Measurements from ENCODE around the genes KCNIP2 and ARMH3.

GRCh38 chr10:101781262-101781811 lies 1.9 kb downstream of the NPM3 start:
- PRO-cap, result no peak
- RAMPAGE, long total RNA, result no peak

GRCh38 chr10:101828736-101829188 lies 10.5 kb upstream of the OGA start:
- PRO-cap, result no peak
- RAMPAGE, long total RNA, result no peak

- PRO-cap, result no peak
- RAMPAGE, long total RNA, result no peak
Measured at GRCh38 chr10:101843401-101844334, at the start of gene KCNIP2. Gene KCNIP2, minus strand, starts transcription at chr10:101843800.

- PRO-cap, result no peak
- RAMPAGE, long total RNA, result no peak
Measured at GRCh38 chr10:101939189-101939655, 95.6 kb upstream of the KCNIP2 start.

DNA sequence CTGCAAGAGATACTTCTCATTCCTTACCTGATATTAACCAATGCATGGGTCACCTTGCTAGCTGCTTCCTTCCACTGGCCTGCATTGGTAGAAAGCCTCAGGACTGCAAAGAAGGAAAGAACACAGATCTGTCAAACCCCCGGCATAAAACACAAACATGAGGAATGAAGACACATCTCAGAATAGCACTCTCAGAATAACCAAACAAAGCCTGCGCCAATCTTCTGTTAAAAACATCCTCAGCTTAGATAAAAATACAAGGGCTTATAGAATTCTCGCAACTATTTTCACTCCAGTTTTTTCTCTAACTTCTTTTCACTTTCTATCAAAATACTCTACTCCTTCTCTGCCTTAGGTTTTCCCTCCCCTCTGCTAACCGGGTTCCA lies 96.2 kb upstream of the KCNIP2 start:
- PRO-cap, result no peak
- RAMPAGE, long total RNA, result no peak

GRCh38 chr10:102055510-102056499 lies at the start of gene ARMH3:
Gene ARMH3, minus strand, starts transcription at chr10:102056173.
- PRO-cap, result unidirectional peak, minus-strand start at chr10:102055963; bidirectional peak, plus-strand start at chr10:102056338, minus-strand start at chr10:102056139
- RAMPAGE, long total RNA, result no peak

DNA sequence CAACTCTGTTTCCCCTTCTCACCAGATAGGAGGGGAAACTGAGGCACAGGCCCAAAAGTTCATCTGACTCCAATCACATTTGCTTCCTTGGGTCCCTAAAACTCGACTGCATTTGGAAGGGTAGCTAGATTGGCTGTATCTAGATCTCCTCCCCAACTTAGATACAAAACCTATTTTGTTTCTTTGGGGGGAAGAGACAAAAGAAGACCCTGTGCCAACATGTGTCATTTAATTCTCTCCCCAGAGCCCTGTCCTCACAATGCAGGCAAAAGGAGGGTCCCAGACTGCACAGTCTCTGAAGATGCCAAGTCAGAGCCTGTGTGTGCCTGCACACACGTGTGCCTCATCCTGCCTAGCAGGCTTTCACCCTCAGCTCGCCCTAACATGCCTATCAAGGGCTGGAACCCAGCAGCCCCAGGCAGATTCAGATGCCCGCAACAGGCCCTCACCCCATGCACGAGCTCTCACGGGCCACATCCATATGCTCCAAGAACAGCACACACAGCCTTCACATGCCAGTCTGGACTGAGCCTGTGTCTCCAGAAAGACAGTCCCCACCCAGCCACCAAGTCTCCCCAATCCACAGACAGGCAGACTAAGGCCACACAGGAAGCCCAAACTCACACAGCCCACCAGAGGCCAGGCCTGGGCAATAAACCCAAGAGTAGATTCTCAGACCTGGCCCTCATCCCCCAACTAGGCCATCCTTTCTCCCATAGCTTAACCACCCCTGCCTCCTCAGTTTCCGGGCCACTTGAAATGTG lies 7.0 kb downstream of the LDB1 start:
- PRO-cap, result no peak
- RAMPAGE, long total RNA, result no peak

GRCh38 chr10:102132212-102132742 lies 563 bp upstream of the PPRC1 start:
- PRO-cap, result no peak
- RAMPAGE, long total RNA, result no peak

DNA sequence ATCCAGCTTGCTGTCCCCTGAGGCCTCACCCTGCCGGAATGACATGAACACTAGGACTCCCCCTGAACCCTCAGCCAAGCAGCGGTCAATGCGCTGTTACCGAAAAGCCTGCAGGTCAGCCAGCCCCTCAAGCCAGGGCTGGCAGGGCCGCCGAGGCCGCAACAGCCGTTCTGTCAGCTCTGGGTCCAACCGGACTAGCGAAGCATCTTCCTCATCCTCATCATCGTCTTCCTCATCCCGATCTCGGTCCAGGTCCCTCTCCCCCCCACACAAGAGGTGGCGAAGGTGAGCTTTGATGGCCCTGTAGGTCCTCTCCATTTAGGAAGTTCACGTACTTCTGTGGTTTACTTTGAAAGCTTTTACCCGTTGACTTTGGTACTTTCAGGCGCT lies 5.1 kb upstream of the NOLC1 start:
- PRO-cap, result no peak
- RAMPAGE, long total RNA, result no peak

- PRO-cap, result no peak
- RAMPAGE, long total RNA, result no peak
Measured at GRCh38 chr10:102160422-102161080, 8.4 kb downstream of the NOLC1 start.

DNA sequence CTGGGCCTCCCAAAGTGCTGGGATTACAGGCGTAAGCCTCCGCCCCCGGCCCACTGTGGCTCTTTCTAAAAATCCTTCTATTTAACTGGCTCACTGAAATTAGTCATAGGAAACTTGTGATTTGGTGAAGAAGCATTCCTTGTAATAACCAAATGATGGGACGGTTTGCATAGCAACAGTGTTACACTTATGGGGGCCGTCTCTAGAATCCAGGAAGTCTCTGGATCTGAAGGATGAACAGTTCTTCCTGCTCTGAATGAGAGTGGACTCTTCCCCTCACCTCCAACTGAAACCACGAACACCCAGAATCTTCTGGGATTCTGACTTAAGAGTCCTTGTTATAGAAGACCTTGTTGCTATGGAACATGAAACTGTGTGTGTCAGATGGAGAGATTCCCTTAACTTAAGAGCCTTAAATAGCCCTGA lies 23.2 kb downstream of the NOLC1 start:
- PRO-cap, result no peak
- RAMPAGE, long total RNA, result no peak

- PRO-cap, result no peak
- RAMPAGE, long total RNA, result no peak
Measured at GRCh38 chr10:102398377-102399024, 3.0 kb downstream of the NFKB2 start.

DNA sequence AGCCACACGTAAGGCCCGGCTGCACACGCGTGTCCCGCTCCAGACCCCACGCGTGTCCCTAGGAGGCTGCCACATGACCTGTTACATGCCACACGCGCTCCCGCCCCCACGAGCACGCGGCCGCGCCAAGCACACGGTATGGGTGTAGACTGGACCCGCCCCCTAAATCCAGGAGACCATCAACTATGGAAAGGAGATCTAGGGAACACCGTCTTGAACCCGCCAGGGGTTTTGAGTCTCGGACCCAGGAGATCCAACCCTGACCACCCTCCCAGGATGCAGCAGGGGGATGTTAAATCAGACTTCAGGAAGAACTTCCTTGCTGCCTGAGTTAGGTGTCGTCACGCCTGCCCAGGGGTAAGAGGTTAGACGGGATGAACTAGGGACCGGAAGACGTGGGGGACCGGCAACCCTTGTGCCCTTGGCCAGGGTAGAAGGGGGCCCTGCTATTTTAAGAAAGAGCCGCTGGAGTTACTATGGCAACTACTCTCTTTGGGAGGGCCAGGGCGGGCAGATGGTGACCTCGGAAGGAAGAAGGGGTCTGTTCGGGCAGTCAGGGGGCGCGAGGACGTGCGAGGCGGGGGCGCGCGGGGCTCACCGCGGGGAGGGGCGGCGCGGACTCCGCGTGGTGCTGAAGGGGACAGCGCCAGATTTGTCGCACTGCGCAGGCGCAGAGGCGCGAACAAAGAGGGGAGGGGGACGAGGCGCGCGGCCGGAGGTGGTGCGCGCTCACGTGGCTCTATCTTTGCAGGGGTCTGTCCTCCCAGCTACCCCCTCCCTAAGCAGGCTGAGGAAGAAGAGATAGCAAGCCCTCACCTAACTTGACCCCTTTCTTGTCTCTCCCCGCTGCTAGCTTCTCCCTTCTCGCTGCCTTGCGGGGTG lies 714 bp upstream of the PSD start:
- PRO-cap, result no peak
- RAMPAGE, long total RNA, result no peak

DNA sequence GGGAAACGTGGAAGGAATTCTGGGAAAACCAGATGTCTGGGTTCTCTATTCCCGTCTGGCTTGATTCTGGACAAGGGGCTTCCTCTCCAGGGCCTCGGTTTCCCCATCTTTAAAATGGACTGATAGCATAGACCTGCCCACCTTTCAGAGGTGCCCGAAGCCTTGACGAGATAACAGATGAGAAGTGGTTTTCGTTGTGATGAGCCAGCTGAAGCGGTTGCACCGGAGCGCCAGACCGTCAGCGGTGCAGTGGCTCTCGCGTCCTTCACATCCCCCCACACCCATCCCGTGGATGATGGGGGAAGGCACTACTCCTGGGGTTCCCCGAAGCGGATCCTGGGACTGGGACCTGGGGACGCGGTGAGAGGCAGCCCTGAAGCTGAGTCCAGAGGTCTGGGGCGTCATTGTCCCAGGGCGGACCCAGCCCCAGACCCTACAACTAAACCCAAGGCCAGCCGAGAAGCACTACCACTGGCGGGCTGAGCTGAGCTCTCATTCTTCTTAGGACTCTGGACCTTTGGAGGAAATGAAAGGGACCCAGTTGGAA lies 623 bp upstream of the FBXL15 start:
- PRO-cap, result no peak
- RAMPAGE, long total RNA, result no peak

GRCh38 chr10:102455625-102456321 lies 4.4 kb upstream of the C10orf95 start:
- PRO-cap, result no peak
- RAMPAGE, long total RNA, result no peak

DNA sequence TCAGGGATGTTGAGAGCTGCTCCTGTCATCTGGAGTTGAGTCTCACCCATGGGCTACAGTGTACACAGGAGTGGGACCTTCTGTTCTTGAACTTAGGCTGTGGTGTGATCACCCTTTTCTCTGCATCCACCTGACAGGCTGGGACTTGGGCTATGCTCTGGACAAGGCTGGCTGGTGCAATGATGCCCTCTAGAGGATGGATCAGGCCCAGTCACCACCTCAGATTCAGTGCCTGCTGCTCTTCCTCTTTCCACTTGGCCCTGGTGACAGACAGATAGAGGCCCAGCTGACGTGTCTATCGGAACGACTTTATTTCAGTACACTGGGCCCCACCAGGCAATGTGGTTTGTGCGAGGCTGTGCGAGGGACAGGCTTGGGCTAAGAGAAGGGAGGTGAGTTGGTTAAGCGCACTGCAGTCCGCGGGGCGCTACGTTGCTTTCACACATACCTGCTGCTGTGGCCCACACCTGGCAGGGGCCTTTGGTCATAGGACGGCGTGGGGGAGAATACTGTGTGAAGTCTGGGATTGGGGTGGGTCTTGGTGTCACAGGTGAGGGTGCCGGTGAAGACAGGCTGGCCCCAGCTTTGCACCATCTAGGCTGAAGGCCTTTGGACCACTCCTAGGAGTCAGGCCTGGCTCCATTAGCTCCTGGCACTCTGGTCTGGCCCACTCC lies 17.9 kb downstream of the MFSD13A start:
- PRO-cap, result no peak
- RAMPAGE, long total RNA, result no peak

DNA sequence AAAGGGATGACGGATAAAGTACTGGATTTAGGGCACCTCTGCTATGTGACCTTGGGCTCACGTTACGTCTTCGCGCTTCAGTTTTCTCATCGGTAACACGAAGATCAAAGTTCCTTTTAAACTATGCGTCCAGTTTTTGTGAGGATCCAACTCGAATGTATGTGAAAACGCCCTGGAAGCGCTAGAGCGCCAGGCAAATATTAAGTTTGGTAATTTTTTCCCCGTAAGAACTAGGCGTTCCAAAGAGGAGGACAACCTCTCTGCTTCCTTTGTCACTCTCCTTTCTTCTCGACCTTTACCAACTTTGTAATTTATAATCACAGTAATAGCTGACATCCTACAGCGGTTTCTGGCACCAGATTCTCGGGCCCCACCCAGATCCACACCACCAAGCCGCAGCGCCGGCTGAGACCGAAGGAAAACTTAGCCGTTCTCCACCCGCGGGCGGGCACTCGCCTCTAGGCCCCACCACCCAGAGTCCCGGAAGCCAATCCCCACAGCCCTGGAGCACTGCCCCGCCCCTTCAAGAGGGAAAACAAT lies 818 bp downstream of the ACTR1A start:
- PRO-cap, result bidirectional peak, plus-strand start outside the sequence, minus-strand start at position 397 of the sequence
- RAMPAGE, long total RNA, result no peak

GRCh38 chr10:102641853-102642240 lies 2.4 kb upstream of the TRIM8 start:
- PRO-cap, result no peak
- RAMPAGE, long total RNA, result no peak

- PRO-cap, result bidirectional peak, plus-strand start at chr10:102645123, minus-strand start at chr10:102644902; bidirectional peak, plus-strand start at chr10:102645566, minus-strand start at chr10:102645577
- RAMPAGE, long total RNA, result no peak
Measured at GRCh38 chr10:102644796-102645804, 821 bp downstream of the TRIM8 start.

DNA sequence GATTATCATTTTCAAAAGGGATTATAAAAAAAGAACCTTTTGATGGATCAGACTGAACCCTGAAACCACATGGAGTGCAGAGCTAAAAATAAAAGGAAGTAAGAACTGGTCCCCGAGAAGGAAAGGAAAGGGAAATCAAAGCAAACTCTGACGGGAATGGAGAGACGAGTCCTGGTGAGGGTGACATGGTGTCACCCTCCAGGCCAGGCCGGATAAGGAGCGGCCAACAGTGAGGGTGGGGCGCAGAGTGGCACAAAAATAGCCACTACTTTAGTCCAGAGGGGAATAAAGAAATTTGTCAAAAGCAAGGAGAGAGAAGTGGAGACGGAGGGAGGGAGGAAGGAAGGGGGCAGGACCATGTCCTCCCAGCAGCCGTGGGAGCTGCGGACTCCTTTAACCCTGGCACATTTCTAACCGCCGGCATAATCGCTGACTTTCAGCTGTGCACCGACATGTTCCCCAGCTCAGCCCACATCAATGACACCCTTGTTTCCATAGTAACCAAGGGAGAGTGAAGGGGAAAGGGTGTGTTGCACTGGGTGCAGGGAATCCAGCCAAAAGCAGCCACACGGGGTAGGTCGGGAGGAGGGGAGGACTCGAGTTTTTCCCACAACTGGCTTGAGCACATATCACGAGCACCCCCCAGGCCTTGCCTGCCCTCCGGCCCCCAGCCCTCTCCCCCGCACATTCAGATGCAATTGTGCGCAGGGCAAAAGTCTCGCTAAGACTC lies 29.7 kb downstream of the TRIM8 start:
- PRO-cap, result no peak
- RAMPAGE, long total RNA, result no peak